Subcutaneous preadipocyte (primary cell): ENCODE data around the genes COPS4 and GPAT3.

GRCh38 chr4:81625966-81626523 is 154.3 kb upstream of the RASGEF1B start:
- CAGE, long polyA plus RNA = no peak

DNA sequence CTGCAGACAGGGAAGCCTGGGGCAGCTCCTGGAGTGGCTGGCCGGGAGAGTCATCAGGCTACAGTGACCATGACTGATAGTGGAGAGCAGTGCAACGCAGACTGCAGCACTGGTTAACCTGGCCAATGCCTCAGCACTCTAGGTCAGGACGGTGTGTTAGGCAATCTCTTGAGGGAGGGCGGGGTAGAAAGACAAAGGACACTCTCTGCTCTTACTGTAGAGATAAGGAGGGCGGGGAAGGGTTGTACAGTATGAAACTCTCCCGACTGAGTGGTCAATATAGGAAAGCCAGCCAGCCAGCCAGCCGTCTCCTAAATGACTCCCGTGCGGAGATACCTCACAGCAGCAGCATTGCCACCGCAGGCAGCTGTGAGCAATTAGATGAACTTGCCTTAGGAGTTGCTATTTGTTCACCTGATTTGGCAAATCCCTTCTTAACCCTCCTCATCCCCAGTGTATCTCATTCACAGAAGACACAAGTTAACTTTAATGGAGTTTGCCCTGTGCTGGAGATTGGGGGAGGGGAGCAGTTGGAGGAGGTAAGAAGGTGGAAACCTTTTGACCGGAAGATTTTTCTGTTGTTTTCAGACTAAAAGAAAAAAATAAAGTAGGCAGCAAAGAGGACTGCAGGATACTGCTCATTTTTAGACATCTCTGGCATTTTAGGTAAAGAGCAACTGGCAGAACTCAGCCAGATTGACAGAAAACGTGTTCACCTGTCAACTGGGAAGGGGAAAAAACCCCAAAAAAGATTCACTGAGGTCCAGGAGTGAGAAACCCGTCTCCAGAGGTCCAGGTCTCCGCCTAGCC is 330.5 kb downstream of the HNRNPD start:
- CAGE, long polyA plus RNA = no peak

GRCh38 chr4:82350609-82350809 is 23.3 kb downstream of the HNRNPD start:
- CAGE, long polyA plus RNA = no peak

GRCh38 chr4:82358193-82359022 is 15.4 kb downstream of the HNRNPD start:
- CAGE, long polyA plus RNA = no peak

GRCh38 chr4:82421849-82422183 is 8.4 kb downstream of the HNRNPDL start:
- CAGE, long polyA plus RNA = no peak

DNA sequence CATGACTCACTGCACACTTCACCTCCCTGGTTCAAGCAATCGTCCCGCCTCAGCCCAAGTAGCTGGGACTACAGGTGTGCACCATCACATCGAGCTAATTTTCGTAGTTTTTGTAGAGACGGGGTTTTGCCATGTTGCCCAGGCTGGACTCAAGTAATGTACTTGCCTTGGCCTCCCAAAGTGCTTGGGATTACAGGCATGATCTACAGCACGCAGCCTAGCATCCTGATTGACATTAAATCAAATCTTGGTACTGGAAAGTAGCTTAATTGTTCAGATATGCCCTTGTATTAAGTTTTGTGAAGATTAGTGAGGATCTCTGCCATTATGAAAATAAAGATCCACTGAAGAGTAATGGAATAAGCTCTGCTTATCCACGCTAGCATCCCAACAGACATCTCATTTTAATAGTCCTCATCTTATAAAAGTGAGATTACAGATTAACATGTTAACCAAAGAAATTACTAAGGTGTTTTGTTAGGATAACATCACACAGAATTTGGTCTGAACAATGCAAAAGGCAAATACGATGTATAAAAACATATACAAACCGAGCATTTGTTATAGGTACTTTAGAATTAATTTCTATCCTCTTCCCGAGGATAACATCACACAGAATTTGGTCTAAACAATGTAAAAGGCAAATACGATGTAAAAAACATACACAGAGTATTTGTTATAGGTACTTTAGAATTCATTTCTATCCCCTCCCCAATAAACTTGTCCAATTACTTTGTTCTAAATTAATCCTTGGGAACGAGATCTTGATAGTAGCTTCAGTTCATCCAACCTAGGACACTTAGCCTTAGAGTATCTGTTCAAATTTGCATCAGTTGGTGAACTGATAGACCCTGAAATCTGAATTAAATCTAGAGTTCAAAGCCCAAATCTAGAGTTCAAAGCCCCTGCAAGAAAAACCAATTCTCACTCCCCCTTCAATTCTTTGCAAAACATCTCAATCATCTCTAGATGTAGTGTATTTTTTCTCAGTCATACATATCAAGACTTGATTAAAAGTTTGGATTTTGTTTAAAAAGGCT is 7.8 kb downstream of the HNRNPDL start:
- CAGE, long polyA plus RNA = no peak

DNA sequence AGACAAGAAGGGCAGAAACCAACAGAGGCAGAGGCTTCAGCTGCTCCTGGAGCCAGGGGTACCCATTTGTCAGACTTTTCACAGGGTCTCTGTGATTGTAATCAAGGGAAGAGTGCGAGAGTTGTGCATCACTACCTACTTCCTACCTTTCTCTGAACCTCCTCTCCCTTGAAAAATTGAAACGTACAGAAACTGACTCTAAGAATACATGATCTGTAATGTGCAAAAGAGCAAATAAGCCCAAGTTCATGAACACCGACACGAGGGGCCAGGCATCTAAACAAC is 4.5 kb downstream of the TMEM150C start:
- CAGE, long polyA plus RNA = no peak

GRCh38 chr4:82680551-82681187 is 117.9 kb downstream of the SCD5 start:
- CAGE, long polyA plus RNA = no peak

DNA sequence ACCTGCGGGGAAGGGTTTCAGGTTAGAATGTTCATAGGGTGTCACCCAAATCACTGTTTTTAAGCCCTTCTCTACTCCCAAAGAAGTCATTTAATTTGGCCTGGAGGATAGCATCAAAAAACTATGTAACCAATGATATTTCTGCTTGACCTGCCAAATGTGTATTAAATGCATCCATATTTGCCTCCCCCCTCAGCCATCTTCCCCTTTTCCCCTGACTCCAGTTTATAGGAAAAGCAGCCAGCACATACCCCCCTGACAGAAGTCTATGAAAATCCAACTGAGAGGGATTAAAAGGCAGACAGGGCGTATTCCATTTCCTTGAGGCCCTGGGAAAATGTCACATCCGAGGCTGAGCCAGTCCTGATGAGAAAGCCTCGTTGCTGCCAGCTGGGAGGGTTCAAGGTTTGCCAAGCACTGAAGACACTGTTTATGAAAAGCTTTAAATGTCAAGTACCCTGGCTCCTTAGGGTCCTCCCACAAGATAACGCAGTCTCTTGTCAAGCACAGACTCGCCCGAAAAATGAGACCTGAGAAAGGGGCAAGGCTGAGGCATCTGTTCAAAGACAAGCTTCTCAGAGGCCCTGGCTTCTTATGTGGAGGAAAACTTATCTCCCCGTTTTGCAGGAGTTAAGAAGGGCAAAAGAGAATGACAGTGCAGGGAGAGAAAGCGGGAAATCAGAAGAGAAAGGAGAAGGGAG is 44.9 kb downstream of the SCD5 start:
- CAGE, long polyA plus RNA = no peak

GRCh38 chr4:82797711-82798185 is 848 bp downstream of the SCD5 start:
- CAGE, long polyA plus RNA = no peak

DNA sequence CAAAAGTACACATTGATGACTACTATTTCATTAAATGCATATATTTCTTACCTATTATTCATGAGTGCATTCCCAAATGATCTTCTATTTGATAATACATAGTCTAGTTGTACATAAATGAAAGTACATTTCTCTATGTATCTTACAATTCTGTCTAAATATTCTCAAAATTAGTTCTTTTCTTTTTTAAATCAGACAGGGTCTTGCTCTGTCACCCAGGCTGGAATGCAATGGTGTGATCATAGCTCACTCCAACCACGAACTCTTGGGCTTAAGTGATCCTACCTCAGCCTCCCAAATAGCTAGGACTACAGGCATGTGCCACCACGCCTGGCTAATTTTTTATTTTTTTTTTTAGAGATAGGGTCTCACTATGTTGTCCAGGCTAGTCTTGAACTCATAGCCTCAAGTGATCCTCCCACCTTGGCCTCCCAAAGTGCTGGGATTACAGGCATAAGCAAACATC is 30.6 kb downstream of the SEC31A start:
- CAGE, long polyA plus RNA = no peak

DNA sequence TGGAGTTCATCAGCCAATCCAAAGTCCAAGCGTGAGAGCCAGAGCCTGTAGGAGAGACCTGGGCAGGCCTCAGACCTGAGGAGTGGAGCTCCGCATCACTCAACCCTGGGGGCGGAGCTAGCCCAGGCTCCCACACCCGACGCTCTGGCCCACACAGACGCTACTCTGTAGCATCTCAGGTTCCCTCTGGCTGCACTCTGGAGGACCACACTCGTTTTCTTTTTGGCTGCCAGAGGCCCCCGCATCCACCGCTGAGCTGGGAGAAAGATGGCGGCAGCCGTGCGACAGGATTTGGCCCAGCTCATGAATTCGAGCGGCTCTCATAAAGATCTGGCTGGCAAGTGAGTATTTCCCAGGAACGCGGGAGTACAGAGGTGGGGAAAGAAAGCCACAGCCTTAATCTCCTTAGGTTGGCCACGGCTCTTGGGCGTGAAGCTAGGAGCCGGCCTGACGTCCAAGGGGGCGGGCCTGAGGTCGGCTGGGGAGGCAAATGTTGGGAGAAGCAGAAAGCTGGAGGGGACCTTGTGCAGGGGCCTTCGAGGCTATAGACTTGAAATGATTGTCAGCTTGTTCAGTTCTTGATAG is at the start of gene COPS4:
TSS of gene COPS4 (plus strand) at position 226 of the 585 bp plus-strand sequence.
- CAGE, long polyA plus RNA = start-site peak on the plus strand centred at position 246 of the sequence, 30 bp wide, 147 and 21 reads in 2 replicates

DNA sequence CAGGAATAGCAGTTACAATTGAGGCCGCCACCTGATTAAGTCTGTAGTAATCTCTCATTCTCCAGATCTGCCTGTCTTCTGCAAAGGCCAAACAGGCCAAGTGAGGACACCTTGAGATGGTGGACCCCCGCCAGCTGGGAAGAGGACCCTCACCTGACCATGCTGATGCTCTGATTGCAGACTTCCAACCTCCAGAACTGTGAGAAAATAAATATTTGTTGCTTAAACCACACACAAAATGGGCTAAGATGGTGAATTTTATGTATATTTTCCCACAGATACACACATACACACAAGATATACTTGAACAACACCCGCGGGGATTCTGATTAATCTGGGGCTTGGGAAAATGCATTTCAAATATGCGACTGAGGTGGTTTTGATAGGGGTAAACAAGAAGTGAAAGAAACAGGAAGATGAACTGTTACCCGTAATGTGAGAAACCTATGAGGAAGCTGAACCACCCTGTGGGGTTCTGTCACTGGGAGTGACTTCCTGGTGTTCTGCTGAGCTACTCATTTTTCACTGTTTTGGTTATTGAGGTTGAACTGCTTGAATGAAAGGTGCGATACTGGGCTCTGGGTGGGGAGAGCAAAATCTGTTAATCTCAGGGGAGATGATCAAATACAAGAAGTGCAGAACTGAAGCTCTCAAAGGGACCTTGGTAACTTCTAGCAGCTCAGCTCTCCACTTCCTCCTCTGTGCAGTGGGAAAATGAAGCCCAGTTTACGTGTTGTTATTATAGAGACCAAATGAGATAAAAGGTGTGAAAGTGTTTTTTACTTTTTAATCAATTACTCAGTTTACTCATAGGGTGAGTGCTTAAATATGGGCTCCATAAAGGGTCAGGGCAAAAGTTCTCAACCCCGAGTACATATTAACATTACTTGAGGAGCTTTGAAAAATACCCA is 67.0 kb downstream of the COQ2 start:
- CAGE, long polyA plus RNA = no peak

GRCh38 chr4:83361664-83362201 is 27.1 kb upstream of the HPSE start:
- CAGE, long polyA plus RNA = no peak

DNA sequence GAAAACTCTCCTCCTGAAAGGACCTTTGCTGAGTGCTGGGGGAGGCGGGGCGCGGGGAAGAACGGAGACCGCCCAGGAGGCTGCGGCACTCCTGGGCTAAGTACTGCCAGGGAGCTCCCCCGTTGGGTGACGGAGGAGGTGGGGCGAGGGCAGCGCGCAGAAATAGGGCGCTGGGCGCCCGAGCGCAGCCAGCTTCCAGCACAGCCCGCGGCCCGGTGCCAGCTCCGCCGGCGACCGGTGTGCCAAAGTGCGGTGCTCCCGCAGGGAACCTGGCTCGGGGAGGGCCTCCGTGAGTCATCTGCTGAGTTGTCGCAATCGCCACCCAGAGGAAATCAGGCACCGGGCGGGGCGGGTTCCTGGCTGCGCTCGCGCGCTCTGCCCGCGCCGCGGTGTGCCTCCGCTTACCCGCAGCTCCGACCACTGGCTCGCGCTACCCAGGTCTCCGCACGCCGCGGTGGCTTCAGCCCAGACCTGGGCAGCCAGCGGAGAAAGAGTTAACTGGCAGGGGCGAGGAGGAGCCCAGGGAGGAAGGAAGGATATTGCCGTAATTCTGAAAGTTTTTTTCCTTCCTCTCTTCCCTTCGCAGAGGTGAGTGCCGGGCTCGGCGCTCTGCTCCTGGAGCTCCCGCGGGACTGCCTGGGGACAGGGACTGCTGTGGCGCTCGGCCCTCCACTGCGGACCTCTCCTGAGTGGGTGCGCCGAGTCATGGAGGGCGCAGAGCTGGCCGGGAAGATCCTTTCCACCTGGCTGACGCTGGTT is at the start of gene GPAT3:
TSS of gene GPAT3 (plus strand) at position 191 of the 759 bp plus-strand sequence.
- CAGE, long polyA plus RNA = no peak

DNA sequence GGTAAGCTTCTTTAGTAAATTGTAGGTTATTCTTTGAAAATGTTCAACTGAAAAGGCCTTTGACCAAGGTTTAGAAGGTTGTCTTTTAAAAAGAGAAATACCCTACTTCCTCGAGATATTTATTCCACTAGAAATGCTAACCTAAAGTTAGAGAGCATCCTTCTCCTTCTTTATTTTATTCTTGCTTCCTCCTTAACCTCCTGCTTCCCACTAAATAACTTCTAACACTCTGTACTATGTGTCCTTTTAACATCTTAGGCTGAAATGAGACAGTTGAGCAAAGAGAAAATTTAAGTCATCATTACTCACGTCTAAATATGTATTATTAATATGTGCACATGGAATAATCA is 267.1 kb downstream of the NKX6-1 start:
- CAGE, long polyA plus RNA = no peak

- CAGE, long polyA plus RNA = no peak
Observed at GRCh38 chr4:84734837-84735214, 151.9 kb downstream of the CDS1 start.

- CAGE, long polyA plus RNA = no peak
Observed at GRCh38 chr4:84753628-84754052, 170.7 kb downstream of the CDS1 start.

- CAGE, long polyA plus RNA = no peak
Observed at GRCh38 chr4:84939031-84939453, 27.4 kb downstream of the WDFY3 start.

DNA sequence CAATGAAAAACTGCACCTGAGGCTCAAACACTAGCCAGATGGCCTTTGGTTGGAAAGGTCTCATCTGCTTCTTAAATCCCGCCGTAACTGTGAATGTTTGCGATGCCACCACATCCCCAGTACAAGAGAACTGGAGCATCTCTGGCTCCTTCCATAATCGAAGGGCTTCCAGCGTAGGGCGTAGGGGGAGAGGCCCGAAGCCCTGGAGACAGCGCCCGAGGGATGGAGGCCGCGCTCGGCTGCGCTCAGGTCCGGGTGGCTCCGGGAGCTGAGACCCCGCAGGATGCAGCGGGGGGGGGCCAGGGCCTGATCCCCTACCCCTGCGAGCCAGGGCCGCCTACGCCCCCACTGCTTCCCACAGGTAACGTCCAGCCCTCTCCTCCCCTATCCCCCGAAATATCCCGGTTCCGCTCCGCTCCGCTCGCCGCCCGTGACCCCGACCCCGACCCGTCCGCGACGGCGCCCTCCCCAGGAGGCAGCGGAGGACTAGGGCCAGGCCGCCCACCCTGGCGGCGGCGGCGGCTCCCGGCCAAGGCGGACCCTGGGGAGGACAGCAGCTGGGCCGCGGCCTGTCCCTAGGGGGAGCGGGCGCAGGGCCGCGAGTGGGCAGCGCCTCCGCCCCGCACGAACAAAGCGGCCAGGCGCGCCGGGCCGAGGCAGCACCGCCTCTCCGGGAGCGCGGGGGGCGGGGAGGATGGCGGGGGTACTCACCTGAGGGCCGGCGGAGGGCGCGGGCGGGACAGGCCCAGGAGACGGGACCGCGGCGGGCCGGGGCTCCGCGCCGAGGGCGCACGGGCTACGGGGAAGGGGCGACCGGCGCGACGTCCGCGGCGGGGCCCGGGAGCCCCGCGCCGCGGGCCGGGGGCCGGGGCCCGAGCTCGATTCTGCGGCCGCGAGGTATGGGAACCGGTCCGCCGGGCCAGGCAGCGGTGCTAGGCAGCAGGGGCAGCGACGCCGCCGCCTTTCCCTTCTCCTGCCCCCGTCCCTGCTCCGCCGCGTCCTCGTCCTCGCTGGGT is 684 bp downstream of the WDFY3 start:
- CAGE, long polyA plus RNA = no peak